ENCODE measurements around the gene SLC38A1.

DNA sequence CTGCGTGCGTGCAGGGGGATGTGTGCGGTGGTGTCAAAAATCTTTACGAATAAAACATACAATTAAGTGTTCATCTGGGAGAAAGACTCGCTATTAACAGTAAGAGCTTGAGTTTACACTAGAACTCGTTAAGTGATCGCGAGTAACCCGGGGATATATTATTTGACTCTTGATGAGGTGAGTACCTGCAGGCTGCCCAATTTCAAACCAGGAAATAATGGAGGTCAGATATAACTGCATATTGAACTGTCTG, 852 bp downstream of the TWF1 start:
- PRO-cap: unidirectional peak, plus-strand start at position 227 of the sequence
- RAMPAGE, long total RNA: no peak

DNA sequence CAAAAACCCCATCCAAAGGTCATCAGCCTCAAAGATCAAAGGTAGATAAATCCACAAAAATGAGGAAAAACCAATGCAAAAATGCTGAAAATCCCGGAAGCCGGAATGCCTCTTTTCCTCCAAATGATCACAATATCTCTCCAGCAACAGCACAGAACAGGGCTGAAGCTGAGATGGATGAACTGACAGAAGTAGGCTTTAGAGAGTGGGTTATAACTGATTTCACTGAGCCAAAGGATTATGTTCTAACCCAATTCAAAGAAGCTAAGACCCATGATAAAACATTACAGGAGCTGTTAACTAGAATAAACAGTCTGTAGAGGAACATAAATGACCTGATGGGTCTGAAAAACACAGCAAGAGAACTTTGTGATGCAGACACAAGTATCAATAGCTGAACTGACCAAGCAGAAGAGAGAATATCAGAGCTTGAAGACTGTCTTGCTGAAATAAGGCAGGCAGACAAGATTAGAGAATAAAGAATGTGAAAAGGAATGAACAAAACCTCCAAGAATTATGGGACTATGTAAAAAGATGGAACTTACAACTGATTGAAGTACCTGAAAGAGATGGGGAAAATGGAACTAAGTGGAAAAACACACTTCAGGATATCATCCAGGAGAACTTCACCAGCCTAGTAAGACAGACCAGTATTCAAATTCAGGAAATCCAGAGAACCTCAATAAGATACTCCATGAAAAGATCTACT, 116.4 kb downstream of the TMEM117 start:
- PRO-cap: no peak
- RAMPAGE, long total RNA: no peak

- PRO-cap: no peak
- RAMPAGE, long total RNA: no peak
These were observed 140.6 kb downstream of the TMEM117 start for GRCh38 chr12:43976411-43977025.

DNA sequence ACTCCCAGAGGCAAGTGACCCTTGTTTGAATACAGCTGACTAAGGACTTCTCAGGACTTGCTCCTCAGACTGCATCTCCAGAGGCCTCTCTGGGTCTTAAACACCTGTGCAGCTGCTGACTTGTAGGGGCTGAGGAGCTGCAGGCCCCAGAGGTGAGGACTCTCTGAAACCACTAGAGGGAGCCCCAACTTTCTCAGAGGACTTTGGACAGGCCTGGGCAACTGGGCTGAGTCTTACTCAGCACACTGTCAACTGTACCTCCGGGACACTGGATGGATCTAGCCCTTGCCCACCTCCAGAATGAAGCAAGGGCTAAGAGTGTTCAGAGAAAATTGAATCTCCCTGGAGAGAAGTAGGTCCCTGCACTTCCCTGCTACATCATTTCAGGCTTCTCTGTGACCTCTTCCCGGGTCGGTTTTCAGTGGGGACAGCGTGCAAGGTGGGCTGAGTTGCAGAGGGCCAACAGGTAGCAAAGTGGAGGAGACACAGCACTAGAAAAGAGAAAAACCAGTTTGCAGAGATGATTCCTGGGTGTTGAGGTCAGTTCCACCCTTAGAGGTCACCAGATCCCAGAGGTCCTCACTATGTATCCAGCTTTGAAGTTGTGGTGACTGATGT, 164.6 kb downstream of the TMEM117 start:
- PRO-cap: no peak
- RAMPAGE, long total RNA: no peak

GRCh38 chr12:44874842-44875367, 1.2 kb downstream of the NELL2 start:
- PRO-cap: no peak
- RAMPAGE, long total RNA: no peak

DNA sequence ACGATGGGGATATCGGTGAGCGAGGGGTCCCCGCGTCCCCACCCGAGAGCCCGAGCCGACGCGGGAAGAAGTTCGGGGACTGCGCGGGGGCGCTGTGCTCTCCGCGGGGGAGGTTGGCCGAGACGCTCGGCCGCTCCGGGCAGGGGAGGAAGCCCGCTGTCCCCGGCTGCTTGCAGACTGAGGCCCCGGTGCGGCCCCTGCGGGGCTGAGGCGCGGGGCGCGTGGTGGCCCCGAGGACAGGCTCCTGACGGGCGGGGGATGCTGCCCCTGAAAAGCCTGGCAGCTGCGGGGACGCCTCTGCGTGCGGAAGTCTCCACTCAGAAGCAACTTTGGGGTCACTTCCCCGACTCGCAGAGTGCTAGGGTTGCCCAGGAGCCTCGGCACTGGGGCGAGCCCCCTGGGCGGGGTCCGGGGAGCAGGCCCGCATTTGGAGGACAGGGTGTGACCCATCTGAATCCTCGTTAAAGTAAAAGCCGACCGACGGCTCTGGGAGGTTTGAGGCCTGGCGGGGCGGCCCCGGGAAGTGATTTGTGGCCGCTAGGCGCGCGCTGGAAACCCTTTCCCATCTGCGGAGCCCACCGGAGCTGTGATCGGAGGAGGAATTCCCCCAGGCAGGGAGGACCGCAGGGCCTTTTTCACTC, 602 bp downstream of the ANO6 start:
- PRO-cap: bidirectional peak, plus-strand start at position 175 of the sequence, minus-strand start at position 179 of the sequence; bidirectional peak, plus-strand start at position 464 of the sequence, minus-strand start at position 468 of the sequence
- RAMPAGE, long total RNA: no peak

- PRO-cap: no peak
- RAMPAGE, long total RNA: no peak
These were observed 191.5 kb downstream of the ANO6 start for GRCh38 chr12:45407165-45407958.

GRCh38 chr12:45750591-45751412, 21.3 kb downstream of the ARID2 start:
- PRO-cap: no peak
- RAMPAGE, long total RNA: no peak

- PRO-cap: no peak
- RAMPAGE, long total RNA: no peak
These were observed 98.6 kb downstream of the SCAF11 start for GRCh38 chr12:45891567-45892291.

- PRO-cap: no peak
- RAMPAGE, long total RNA: no peak
These were observed 82.0 kb downstream of the SLC38A1 start for GRCh38 chr12:46186647-46187504.

DNA sequence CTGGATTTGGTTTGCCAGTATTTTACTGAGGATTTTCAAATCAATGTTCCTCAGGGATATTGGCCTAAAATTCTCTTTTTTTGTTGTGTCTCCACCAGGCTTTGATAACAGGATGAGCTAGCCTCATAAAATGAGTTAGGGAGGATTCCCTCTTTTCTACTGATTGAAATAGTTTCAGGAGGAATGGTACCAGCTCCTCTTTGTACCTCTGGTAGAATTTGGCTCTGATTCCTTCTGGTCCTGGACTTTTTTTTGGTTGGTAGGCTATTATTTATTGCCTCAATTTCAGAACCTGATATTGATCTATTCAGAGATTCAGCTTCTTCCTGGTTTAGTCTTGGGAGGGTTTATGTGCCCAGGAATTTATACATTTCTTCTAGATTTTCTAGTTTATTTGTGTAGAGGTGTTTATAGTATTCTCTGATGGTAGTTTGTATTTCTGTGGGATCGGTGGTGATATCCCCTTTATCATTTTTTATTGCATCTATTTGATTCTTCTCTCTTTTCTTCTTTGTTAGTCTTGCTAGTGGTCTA, 76.5 kb downstream of the SLC38A1 start:
- PRO-cap: no peak
- RAMPAGE, long total RNA: no peak

- PRO-cap: no peak
- RAMPAGE, long total RNA: no peak
These were observed 74.4 kb downstream of the SLC38A1 start for GRCh38 chr12:46194199-46195031.

DNA sequence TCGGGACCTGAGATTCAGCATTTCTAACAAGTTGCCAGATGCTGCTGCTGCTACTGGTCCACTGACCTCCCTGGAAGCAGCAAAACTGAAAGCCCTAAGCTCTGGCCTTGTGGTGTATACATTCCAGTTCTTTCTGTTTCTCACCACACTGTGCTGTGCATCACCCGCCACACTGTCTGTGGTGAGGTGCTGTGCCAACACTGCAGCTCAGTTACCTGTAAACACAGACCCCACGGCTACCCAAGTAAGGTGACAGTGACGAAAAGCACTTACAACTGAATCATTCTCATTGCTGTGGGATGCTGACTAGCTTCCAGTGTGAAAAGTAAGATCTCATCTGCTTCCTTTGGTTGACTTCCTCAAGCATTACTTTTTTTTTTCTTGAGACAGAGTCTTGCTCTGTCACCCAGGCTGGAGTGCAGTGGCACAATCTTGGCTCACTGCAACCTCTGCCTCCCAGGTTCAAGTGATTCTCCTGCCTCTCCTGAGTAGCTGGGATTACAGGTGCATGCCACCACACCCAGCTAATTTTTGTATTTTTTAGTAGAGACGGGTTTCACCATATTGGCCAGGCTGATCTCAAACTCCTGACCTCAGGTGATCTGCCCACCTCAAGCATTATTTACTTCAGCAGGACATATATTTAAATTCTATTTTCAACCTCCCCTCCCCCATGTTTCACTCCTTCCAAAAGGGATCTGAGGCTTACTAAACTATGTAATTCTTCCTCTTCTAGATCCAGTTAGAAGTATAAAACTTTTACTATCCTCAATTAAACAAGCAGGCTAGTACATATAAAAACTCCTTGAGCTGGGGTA, 53.6 kb downstream of the SLC38A1 start:
- PRO-cap: no peak
- RAMPAGE, long total RNA: no peak

GRCh38 chr12:46266808-46267634, 1.8 kb downstream of the SLC38A1 start:
- PRO-cap: bidirectional peak, plus-strand start at chr12:46267341, minus-strand start at chr12:46267314
- RAMPAGE, long total RNA: no peak

DNA sequence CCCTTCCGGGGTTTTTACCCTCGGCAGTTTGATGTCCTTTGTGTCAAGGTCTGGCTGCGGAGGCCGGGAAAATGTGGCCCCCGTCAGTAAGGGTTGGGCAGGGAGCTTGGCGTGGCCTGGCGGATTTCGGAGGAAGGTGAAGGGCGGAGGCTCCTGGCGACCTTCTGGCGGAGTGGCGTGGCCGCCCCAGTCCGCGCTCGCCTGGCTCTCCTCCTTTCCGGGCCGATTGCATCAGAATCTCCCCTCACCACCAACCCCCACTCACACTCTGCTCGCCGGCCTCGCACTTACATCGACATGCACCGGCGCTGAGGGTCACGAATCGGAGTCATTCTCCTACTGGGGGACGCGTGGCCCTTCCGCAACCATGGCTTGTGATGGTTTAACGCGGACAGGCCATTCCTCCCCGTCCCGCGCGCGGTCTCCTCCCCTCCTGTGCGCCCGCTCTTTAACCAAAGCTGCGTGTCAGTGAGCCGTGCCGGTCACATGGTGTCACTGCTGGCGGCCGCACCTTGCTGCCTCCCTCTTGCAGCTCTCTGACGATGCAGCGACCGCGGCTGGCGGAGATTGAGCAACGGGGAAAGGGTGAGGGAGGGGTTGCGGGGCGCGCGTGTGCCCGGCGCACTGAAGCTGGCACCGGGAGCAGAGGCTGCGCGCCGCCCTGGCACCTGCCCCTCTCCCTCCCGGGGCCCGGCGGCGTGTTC, at the start of gene SLC38A1:
SLC38A1 (minus strand) TSS at position 470 of the 704 bp plus-strand sequence.
- PRO-cap: bidirectional peak, plus-strand start at position 266 of the sequence, minus-strand start at position 174 of the sequence; bidirectional peak, plus-strand start at position 624 of the sequence, minus-strand start at position 425 of the sequence
- RAMPAGE, long total RNA: start-site peak on the minus strand centred at position 199 of the sequence, 51 bp wide, 278 and 34 reads in 2 replicates; start-site peak on the minus strand centred at position 484 of the sequence, 131 bp wide, 1,674 and 226 reads in 2 replicates; start-site peak on the minus strand centred at position 667 of the sequence, 89 bp wide, 99 and 39 reads in 2 replicates

- PRO-cap: no peak
- RAMPAGE, long total RNA: no peak
These were observed 9.6 kb downstream of the SLC38A2 start for GRCh38 chr12:46362932-46363355.

DNA sequence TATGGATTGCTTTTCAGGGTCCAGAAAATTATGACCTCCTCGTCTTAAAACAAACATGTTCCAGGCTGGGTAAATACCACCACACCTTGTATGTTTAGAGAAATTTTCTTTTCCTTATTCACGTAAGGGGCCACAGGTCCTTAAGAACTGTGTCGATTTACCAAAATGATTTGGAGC, 2.7 kb downstream of the SLC38A2 start:
- PRO-cap: no peak
- RAMPAGE, long total RNA: no peak

- PRO-cap: bidirectional peak, plus-strand start at chr12:46383545, minus-strand start at chr12:46383305
- RAMPAGE, long total RNA: no peak
These were observed 10.5 kb upstream of the SLC38A2 start for GRCh38 chr12:46382919-46383642.

DNA sequence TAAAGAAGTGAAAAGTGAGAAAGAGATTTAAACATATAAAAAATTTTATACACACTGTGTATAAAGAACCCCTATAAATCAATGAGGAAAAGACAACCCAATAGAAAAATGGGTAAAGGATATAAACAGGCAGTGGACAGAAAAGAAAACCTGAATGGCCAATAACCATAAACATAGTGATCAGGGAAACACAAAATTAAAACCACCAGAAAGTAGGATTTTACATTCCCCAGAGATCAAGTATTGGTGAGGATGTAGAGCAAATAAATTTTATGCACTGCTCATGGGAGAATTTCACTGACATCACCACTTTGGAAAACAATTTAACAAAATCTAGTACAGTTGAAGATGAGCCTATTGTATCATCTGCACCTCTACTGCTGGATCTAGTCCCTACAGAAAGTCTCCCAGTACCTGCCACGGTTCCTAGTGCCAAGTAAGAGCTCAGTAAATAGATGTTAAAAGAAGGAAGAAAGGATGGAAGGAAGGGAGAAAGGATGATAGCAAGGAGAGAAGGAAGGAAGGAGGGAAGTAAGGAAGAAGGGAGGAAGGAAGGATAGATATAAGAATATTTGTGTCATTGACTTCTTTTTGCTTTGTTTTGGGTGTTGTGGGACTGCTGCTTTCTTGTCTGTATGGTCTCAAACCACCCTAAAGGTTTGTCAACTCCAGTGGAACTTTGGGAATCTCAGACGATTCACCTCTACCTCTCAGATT, 21.9 kb upstream of the SLC38A2 start:
- PRO-cap: no peak
- RAMPAGE, long total RNA: no peak

GRCh38 chr12:46545827-46546443, 173.4 kb upstream of the SLC38A2 start:
- PRO-cap: no peak
- RAMPAGE, long total RNA: no peak